ENCODE data around the genes TK2, DYNC1LI2, NAE1 and CES2.

DNA sequence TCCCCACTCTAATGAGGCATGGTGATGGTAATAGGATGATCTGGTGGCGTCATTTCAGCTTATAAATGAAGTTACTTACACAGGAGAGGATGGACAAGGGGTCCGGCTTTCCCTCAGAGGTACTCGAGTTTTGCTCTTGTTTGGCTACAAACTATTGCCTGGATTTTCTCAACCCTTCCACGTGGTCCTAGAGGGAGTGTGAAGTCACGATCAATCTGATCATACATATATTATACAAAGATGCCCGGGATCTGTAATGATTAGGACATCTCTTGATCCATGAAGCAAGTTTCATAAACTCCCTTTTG lies 2.2 kb upstream of the CDH11 start:
- PRO-cap: no peak
- RAMPAGE, long total RNA: no peak

DNA sequence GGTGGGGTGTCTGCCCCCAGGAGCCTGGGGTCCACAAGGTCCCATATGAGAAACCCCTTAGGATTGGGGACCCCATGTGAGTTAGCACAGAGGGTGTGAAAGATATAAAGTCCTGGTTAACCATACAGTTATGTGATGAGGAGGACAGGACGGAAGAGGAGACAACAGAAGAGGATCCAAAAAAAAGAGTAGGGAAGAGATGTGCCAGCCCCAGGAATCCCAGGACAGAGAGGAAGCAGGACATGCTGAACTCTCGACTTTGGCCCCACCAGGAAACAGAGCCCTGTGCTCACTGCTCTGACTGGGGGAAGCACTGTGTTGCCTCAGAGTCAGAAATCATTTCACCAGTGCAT lies 421.1 kb upstream of the CDH5 start:
- PRO-cap: no peak
- RAMPAGE, long total RNA: no peak

DNA sequence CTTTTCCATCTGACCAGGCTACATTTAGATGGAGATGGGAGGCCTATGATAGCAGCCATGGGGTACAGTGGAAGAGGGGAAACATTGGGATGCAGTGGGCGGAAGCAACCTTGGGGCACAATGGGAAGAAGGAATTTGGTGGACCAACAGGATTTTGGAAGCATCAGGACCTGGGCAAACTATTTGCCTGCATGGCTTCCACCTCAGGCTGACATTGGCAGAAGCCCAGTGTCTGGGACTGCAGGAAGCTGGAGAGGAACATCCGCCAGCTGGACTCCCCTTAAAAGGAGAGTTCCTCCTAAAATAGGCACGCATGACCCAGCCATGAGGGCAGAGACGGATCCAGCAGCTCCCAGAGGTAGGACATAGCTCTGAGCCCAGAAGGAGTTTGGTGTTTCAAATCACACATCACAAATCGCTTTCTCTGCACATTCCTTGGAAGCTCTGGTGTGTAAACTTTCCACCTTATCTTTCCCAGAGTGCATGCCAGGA lies 231.2 kb upstream of the CDH5 start:
- PRO-cap: no peak
- RAMPAGE, long total RNA: no peak

- PRO-cap: unidirectional peak, minus-strand start at chr16:66503226
- RAMPAGE, long total RNA: no peak
Observed at GRCh38 chr16:66503007-66503436, 46.9 kb downstream of the TK2 start.

- PRO-cap: unidirectional peak, plus-strand start at chr16:66549578; bidirectional peak, plus-strand start at chr16:66549628, minus-strand start at chr16:66549633; bidirectional peak, plus-strand start at chr16:66549737, minus-strand start at chr16:66549736; bidirectional peak, plus-strand start at chr16:66549924, minus-strand start at chr16:66549821; bidirectional peak, plus-strand start at chr16:66550199, minus-strand start at chr16:66550100
- RAMPAGE, long total RNA: start-site peak on the minus strand at chr16:66549800-66549896, 23 reads
Observed at GRCh38 chr16:66549548-66550562, at the start of gene TK2. TK2 (minus strand) TSS chr16:66550122.

DNA sequence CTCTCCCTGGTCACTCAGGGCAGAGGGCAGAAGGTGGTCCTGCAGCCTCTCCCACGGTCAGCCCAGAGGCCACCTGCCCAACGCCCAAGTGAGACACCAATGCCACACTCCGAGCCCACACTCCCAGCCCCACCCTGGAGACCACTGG lies 1.2 kb downstream of the CMTM3 start:
- PRO-cap: no peak
- RAMPAGE, long total RNA: no peak

- PRO-cap: no peak
- RAMPAGE, long total RNA: no peak
Observed at GRCh38 chr16:66605972-66606572, 1.6 kb downstream of the CMTM3 start.

DNA sequence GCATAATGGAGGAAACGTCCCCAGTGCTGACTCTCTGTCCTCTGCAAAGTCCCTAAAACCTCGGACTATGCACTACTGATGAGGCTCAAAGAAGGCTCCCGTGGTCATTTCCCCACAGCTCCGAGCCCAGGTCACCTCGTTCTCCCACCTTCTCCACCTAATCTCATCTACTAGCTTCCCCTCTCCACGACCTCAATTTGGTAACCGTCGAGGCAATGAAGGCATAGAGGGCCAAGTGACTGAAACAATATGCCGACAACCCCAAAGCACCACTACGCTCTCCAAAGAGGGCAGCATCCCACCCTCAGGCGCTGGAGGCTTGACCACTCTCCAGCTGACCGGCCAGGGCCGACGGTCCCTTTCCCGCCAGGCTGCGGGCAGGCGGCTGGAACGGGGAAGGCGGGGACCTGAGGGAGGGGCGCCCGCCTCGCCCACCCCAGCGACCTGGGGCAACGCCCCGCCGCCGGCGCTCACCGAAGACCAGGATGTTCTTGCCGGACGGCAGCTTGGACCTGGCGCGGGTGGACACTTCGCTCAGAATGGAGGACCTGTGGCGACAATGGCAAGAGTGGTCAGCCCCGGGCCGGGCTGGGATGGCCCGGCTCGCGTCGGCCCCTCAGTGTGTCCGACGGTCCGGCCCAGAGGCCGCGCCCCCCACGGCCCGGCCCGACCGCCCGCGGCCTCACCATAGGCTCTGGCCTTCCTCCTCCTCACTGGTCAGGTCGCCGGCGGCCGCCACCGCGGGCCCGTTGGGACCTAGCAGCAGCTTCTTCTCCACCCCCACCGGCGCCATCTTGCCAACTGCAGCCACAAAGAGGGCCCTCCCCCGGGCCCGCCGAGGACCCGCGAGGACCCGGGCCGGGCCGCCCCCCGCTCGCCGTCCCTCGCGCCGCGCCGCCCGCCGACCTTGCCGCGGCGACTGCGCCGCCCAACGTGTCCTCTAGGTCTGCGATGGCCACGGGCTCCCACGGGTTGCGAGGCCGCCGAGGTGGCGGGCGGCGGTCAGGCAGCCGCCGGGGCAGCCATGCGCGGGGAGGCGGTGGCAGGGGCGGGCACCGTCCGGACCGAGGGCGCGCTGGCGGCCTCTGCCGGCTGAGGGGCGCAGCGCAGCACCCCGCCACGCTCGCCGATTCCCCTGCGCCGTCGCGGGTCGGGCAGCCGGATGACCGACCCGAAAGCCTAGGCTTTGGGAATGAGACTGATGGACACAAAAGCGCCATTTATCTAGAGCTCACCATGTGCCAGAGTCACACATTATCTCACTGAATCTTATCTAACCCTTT lies at the start of gene DYNC1LI2:
DYNC1LI2 (minus strand) TSS at position 811 of the 1,283 bp plus-strand sequence.
- PRO-cap: bidirectional peak, plus-strand start at position 1,095 of the sequence, minus-strand start at position 803 of the sequence
- RAMPAGE, long total RNA: start-site peak on the minus strand centred at position 804 of the sequence, 5 bp wide, 2,242 reads

DNA sequence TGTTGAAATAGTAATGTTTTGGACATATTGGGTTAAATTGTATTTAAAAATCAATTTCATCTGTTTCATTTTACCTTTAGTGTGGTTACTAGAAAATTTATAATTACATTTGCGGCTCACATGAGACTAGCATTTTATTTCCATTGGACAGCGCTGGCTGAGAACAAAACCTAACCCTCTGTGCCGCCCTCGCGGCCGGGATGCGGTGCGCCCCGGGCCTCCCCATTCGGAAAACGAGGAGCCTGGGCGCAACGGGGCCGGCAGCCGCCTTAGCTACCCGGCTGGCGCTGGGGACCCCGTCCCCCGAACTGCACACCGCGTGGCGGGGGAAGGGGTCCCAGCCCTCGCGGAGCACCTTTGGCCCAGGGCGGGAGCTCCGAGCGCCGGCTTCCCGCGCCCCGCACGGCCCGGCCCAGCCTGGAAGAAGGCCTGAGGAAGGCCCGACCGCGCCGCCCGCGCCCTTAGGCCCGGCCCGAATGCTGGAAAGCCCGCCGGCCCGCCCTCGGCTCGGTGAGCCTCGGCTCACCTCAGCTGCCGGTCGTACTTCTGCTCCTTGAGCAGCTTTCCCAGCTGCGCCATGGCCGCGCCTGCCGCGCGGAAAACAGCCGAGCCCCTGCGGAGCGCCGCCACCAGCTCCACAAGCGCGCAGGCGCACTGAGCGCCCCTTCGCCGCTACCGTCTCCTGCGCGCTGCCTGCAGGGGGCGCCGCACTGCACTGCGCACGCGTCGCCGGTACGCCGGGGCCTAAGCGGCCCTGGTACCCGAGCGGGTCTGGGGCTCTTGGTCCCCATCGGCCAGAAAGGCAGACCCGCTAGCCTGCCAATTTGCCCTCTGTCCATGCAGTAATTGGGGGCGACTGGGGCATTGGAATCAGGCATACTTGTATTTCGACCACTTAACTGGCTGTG lies at the start of gene NAE1:
NAE1 (minus strand) TSS at position 656 of the 908 bp plus-strand sequence.
- PRO-cap: unidirectional peak, plus-strand start at position 173 of the sequence; bidirectional peak, plus-strand start at position 735 of the sequence, minus-strand start at position 639 of the sequence
- RAMPAGE, long total RNA: start-site peak on the minus strand centred at position 623 of the sequence, 20 bp wide, 61 reads

DNA sequence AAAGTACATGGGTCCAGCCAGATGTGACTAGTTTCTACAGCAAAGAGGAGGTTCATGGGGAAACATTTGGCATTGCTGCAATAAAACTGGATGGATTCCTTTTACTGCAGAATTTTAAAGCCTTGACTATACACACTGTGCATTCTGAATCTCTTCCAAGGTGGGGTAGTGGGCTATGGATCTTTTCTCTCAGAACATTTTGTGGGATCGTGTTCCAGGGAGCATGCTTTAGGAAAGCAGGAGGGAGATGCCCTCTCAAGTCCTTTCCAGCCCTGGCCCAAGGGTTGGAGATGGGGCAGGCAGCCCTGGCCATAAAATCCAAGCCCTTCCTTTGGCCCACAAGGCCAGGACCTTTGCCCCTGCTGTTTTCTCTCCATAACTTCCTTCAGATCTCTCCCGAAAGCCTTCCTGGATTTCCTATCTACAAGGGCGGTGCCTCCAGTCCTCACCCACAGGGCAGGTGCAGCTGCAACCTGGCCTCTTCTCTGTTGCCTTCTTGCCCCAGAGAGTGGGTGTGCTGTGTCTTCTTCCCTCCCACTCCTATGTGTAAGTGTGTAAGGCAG lies 8.6 kb upstream of the PDP2 start:
- PRO-cap: no peak
- RAMPAGE, long total RNA: no peak

- PRO-cap: no peak
- RAMPAGE, long total RNA: no peak
Observed at GRCh38 chr16:66902822-66903614, 15.7 kb downstream of the CDH16 start.

- PRO-cap: no peak
- RAMPAGE, long total RNA: start-site peak on the minus strand at chr16:66935368-66935377, 7 reads; start-site peak on the plus strand at chr16:66935515-66935566, 163 reads
Observed at GRCh38 chr16:66934601-66935813, at the start of gene CES2. CES2 (plus strand) TSS chr16:66935516.

DNA sequence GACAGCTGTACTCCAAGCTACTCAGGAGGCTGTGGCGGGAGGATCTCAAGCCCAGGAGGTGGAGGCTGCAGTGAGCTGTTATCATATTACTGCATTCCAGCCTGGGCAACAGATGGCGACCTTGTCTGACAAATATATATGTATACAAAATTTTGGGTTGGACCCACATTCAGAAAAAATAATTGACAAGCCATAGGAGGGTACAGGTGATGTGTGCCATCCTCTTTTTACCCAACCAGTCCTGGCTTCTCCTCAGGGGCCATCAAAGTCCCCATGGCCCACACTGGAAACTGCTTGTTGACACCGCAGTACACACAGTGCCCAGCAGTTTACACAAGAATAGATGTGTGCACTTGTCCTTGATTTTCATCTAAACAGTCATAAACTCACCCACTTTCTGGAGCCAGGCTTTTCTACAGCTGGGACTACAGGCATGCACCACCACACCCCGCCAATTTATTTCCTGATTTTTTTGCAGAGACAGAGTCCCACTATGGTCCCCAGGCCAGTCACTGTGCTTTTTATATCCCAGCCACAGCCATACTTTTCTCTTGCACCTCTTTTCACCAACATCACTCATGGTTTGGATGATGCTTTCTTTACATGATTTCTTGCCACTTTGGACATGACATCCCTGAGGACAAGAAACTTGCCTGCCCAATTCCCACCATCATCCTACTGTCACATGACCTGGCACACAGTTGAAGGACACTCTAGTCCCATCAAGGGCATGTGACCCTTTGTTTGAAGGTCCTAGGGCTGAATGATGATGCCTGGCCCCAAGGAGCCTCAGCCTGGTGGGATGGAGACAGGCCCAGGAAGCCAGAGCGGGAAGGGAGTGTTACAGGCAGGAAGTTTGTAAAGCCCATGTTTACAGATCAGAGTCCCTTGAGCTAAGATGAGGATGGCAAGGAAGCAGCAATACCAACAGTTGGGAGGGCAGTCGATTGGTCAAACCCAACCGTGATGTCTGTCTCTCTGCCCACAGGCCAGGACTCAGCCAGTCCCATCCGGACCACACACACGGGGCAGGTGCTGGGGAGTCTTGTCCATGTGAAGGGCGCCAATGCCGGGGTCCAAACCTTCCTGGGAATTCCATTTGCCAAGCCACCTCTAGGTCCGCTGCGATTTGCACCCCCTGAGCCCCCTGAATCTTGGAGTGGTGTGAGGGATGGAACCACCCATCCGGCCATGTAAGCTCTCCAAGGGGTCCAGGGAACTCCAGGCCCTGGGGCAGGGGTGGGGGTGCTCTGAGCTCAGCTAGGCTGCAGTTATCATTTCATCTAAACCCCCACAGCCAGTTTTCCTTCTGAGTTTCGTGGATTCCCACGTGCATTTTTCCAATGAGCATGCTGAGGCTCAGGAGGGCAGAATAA lies 2.2 kb downstream of the CES2 start:
- PRO-cap: no peak
- RAMPAGE, long total RNA: no peak

GRCh38 chr16:67067585-67068224 lies 38.8 kb downstream of the CBFB start:
- PRO-cap: no peak
- RAMPAGE, long total RNA: start-site peak on the plus strand at chr16:67067587-67068197, 24 reads

GRCh38 chr16:67113939-67114303 lies 4.2 kb downstream of the PHAF1 start:
- PRO-cap: no peak
- RAMPAGE, long total RNA: no peak

GRCh38 chr16:67116498-67117166 lies 6.9 kb downstream of the PHAF1 start:
- PRO-cap: no peak
- RAMPAGE, long total RNA: no peak

DNA sequence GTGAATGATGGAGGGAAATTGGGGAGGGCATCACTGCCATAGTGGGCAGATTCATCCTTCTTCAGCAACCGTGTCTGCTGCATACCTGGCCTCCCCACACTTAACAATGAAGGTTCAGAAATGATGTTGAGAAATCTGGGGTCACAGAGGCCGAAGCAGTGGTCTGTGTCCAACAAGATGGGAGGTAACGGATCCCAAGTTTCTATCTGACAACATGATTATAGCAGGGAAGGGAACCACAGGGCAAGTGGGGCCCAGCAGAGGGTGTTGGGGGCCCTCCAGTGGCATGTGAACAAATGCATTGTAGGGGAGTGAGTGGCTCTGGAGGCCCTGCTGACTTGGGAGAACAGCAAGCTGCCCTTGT lies 4.4 kb downstream of the B3GNT9 start:
- PRO-cap: no peak
- RAMPAGE, long total RNA: no peak

- PRO-cap: no peak
- RAMPAGE, long total RNA: no peak
Observed at GRCh38 chr16:67150028-67150253, 857 bp downstream of the B3GNT9 start.

GRCh38 chr16:67161588-67162213 lies 1.9 kb downstream of the FBXL8 start:
- PRO-cap: no peak
- RAMPAGE, long total RNA: no peak

- PRO-cap: no peak
- RAMPAGE, long total RNA: no peak
Observed at GRCh38 chr16:67166089-67166674, 1.6 kb downstream of the HSF4 start.

Data from vagina (tissue), 1 donor.